Penis (tissue), 1 donor: ENCODE data around the gene LCT.

DNA sequence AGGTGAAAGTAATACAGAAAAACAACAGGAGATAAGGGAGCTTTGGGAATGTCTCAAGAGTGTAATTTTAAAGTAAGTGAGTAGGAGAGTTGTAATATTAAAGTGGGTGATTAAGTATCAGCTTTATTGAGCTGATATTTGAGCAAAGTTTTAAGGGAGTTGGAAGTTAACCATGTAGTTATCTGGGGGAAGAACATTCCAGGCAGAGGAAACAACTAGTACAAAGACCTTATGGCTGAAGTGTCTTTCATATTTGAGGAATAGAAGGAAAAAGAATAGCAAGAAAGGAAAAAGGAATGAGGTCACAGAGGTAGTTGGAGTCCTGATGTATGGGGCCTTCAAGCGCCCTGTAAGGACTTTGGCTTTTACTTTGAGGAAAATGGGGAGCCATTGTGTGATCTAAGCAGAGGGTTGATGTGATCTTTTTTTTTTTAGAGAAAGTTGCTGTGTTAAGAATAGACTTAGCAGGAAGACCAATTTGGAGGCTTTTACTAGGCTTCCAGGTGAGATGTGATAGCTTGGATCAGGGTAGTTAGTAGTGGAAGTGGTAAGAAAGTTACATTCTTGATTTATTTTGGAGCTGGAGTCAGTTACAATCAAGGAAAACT lies 4.9 kb downstream of the UBXN4 start:
- PRO-cap: no peak

GRCh38 chr2:135754057-135754472 lies 12.4 kb downstream of the UBXN4 start:
- PRO-cap: no peak

DNA sequence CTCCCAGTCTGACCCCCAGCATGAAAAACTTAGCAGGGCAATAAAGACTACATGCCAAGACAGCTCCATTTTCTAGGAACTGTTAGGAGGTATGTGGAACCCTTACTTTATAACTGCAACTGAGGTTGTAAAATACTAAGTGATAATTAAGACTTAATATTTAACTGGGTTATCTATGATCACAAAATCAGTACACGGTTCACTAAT lies at the start of gene LCT:
Gene LCT, minus strand, starts transcription at position 84 of the 207 bp plus-strand sequence.
- PRO-cap: no peak

DNA sequence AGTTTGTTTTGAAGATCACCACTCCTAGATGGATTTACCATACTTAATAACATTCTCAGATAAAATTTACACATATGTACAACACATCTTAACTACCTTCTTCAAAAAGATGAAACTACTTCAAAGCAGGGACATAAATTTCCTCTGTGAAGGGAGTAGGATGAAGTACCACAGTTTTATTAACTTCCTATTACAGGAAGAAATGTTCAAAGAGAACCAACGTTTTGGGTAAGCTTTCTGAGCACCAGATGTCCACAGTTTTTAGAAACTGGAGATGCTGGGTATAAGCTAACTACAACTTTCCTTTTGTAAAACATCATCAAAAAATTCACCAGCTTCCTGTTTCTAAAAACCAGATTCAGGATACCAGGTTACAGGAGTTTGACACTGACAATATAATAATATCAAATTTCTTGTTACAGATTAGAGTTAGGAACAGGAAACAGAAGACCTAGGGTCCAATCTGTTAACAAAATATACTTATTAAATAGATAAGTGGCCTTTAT lies 1.7 kb downstream of the DARS1 start:
- PRO-cap: no peak

DNA sequence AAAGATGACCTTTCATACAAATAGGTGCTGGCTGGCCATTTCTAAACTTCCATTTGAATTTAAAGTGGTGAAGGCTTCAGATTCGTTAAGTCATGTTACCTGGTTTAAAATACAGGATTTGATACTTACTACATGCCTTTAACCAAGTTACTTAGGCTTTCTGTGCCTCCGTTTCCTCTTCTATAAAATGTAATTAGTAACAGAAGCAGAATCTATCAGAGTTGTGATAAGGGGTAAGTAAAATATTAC lies 4.0 kb downstream of the CXCR4 start:
- PRO-cap: no peak

DNA sequence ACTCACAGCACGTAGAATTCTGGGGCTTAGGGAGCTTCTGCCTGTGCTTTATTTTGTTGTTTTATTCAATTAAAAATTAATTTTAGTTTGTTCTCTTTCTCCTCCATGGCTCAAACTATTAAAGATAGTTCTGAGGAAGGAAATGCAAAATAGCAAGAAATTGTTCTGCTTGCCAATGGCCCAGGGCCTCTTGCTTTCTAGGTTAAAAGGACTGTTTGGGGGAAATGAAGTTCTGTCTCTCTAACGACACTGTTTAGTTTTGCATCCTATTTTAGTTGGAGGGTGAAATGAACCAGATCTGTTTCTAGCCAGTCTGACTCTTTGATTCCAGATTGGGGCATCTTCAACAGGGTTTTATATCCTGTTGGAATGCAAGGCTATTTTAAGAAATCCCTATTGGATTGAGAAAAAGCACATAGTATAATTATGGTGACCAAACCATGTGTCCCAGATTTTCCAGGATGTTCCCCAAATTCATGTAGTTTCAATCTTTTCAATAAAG lies 114.8 kb upstream of the CXCR4 start:
- PRO-cap: no peak

GRCh38 chr2:136280984-136282081 lies 163.4 kb upstream of the CXCR4 start:
- PRO-cap: no peak

DNA sequence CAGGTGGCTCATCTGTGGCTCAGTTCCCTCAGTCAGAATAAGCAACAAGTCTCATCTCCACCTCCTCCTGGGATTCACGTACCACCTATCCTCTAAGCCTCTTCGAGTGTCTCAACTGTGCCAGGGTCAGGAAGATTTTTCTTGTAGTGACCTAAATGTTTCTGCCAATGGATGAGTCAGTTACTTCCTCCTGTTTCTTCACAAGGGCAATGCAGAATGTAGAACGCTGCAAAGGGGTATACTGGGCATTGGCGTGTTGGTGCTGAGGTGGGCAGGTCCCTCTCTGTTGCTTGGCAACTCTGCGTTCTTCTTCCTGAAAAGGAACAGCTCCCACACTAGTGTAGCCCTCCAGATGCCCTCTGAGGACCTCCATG lies 213.3 kb upstream of the CXCR4 start:
- PRO-cap: no peak

GRCh38 chr2:136381876-136382815 lies 264.2 kb upstream of the CXCR4 start:
- PRO-cap: no peak

DNA sequence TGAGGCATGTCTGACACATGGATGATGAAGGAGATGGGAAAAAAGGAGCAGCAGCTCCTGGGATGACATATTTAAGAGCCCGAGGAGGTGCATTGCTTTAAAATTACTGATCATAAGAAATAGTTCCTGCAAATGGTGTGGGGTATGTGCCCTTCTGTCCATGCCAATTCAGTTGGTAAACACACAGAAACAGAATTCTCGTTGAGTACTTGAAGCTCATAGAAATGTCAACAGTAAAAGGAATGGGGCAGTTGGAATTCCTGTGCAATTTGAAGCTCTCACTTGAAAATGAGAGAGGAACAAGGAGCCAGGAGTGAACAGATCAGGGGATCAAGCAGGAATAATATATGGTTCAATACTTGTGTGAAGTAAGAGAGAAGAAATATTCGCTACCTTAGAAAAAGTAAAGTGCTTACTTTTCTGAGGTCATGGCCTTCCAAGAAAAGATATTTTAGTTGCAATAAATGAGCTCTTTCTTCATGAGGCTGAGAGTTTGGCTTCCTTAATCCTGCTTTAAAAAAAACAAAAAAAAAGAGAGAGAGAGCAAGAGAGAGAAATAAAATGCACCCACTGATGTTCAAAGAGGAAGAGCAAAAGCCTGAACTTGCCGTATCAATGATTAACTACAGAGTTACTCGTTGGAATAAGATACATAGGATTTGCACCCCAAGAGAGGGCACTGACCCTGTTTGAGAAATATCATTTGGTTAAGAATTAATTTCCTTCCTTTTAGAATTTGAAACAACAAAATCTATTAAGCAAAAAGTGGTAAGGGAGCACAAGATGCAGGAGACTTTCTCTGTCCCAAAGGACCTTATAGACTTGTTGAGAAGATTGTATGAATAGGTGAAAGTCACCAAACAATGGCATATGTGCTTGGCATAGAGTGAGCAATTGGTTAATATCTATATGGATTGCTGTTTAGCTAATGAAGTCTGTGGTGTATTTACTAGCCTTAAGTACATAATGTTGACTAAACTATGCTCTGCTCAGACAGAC lies 21.7 kb upstream of the HNMT start:
- PRO-cap: no peak

DNA sequence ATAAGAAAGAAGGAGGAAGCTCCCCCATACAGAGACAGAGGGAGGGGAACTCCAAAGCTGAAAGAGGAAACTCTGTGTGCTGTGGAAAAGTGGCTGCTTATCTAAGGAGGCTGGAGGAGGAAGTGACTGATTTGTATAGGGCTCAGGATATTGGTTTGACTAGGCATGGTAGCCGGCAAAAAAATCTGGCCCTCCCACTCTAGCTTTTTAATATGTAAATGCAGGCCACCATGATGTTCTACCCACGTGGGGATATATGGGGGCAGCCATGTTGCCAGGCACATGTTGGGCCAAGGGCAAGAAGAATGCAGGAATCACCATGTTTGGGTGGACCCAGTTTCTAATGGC lies 64.3 kb downstream of the HNMT start:
- PRO-cap: no peak

GRCh38 chr2:138035755-138036135 lies 71.5 kb downstream of the HNMT start:
- PRO-cap: no peak

DNA sequence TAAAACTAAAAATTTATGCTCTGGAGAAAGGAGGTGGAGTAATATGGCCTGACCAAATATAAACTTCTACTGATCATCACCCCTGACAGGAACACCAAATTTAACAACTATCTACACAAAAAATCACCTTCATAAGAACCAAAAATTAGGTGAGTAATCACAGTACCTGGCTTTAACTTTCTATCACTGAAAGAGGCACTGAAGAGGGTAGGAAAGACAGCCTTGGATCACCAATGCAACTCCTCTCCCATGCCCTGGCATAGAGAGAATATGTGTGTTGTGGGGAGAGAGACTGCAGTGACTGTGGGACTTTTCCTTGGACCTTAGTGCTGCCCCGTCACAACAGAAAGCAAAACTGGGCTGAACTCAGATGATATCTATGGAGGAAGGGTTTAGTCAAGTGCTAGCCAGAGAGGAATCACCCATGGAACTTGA lies 106.1 kb upstream of the SPOPL start:
- PRO-cap: no peak

DNA sequence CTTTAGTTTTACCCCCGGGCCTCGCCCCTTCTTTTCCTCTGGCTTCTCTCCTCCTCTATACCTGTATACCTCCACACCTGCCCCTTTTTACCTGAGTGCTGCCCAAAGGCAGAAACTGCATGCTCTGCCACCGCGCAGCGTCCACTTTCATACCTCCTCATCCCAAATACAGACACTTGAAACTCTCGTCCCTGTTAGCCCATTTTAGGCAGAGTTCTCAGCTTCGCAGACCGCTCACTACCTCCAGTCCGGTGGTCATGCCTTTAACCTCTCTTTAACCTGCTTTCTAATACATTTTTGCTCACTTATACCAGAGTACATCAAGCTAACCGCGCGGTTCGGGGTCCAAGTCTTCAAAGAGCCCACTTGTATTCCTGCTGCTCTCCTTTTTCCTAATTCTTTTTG lies 827 bp downstream of the SPOPL start:
- PRO-cap: no peak

DNA sequence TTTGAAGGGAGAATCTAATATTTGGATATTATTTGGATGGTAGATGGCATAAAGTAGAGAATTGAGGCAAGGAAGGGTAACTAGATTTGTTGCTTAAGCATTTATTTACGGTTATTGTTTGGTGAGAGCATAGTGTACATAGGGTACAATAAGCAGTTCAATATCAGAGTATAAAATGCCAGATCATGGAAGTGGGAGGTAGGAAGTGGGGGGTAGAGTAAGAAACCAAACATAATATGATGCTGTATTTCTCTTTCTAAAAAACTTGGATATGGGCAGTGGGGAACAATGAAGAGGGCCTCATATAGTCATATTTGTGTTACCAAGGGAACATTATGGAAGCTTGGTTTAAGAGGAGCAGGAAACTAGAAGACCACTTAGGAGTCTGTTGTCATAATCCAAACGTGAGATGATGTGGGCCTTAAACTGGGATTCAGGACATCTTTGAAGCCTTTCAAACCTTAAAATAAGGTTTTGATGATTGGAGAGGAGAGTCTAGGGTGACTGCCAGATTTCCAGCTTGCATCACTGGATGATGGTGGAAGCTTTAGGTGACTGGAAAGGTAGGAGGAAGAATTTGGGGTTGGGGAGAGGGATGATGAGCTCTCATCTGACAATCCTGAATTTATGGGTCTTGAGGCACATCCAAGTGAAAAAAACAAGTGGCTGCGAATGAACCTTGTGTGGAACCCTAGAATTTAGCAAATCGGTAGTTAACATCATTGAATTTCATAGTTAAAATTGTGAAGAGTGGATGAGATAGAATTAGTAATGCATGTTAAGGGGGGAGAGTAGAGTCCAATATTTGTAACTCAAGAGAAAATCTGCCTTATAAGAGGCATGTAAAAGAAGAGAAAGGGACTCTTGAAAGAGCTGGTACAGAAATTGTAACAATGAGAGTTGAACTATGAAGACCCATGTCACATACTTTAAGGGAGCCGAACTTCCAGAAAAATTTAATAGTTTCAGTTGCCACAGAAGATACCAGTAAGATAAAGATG lies 66.5 kb downstream of the SPOPL start:
- PRO-cap: no peak

DNA sequence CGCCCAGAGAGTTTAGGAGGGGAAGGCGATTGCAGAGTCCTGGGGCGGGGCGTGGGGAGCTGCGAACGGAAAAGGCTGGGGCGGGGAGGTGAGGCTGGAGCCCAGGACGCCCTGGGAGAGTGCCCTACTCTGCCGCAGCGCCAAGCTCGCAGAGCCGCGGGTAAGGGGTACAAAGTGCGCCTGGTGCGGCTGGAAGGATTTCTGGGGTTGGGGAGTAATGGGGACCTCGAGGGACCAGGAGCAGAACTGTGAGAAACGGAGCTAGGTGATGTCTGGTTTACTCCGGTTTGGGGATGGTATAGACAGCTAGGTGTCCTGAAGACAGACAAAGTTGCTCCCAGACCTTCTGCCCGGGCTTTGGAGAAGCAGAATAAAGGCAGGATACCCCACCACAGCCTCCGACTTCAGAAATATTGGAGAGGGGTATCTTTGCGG lies 720 bp upstream of the NXPH2 start:
- PRO-cap: no peak

- PRO-cap: no peak
These were observed 182.2 kb upstream of the KYNU start for GRCh38 chr2:142695264-142695753.

- PRO-cap: no peak
These were observed 11.5 kb upstream of the KYNU start for GRCh38 chr2:142865969-142866320.

DNA sequence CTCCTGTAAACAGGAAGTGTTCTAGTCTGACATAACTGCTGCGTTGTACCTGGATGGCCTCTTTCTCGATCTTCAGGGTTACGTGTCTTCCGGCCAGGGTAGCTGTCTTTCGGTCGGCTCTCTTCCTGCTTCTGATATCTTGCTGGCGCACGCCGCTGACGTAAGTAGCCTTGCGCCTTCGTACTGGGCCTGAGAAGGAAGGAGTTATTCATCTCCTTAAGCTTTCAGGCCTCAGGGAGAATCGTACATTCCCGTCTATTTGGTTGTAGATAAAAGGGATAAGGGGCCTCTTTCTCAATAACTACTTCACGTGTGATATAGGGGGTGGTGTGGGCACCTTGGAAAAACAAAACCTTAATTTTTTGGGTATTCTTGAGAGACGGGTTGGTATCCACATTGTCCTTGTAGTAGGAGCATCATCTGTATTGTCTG lies 53.5 kb downstream of the KYNU start:
- PRO-cap: no peak

DNA sequence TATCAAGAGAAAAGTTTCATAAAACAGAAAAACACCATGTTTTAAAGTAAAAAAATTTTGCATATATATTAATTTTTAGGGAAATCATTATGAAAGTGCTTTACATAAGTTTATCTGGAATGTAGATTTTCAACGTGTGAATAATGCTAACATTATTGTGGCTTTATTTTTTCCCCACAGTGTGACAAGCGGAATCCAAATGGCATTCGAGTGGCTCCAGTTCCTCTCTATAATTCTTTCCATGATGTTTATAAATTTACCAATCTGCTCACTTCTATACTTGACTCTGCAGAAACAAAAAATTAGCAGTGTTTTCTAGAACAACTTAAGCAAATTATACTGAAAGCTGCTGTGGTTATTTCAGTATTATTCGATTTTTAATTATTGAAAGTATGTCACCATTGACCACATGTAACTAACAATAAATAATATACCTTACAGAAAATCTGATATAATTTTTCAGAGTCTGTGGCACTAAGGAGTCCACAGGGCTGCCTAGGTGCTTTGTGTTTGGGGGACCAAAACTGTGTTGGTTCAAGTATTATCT lies 87.3 kb upstream of the ARHGAP15 start:
- PRO-cap: no peak